Renal cortical epithelial cell (primary cell): ENCODE data around the gene SPATA7.

DNA sequence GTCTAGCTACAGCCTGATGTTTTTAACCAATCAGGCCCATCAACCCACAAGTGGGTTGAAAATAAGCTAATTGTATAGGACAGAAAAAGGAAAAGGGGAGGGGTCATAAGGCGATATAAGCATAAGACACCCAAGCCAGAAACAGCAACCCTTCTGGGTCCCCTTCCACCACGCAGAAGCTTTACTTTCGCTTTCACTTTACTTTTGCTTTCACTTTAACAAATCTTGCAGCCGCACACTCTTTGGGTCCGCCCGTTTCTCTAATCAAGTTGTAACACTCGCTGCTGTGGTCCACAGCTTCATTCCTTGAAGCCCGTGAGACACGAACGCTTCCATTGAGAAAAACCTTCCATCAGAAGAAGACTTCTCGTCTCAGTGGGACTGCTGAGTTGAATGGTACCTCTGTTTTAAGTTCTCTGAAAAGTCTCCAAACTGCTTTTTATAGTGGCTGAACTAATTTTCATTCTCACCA, 404.6 kb downstream of the FLRT2 start:
- RRBS, result no CpG with 5 or more reads among the region's 11 CpGs

DNA sequence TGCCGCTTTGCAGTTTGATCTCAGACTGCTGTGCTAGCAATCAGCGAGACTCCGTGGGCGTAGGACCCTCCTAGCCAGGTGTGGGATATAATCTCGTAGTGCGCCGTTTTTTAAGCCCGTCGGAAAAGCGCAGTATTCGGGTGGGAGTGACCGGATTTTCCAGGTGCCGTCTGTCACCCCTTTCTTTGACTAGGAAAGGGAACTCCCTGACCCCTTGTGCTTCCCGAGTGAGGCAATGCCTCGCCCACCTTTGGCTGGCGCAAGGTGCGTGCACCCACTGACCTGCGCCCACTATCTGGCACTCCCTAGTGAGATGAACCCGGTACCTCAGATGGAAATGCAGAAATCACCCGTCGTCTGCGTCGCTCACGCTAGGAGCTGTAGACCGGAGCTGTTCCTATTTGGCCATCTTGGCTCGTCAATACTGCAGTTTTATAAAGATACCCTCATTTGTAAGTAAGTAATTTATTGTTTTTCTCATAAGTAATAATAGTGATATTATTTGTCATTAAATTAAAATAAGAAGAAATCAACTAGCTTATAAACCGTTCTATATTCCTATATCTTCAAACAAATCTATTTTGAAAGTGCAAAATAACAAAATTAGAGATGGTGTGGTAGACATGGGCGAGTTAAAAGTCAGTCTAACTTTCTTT, 550.3 kb downstream of the FLRT2 start:
- RRBS, result no CpG with 5 or more reads among the region's 28 CpGs

DNA sequence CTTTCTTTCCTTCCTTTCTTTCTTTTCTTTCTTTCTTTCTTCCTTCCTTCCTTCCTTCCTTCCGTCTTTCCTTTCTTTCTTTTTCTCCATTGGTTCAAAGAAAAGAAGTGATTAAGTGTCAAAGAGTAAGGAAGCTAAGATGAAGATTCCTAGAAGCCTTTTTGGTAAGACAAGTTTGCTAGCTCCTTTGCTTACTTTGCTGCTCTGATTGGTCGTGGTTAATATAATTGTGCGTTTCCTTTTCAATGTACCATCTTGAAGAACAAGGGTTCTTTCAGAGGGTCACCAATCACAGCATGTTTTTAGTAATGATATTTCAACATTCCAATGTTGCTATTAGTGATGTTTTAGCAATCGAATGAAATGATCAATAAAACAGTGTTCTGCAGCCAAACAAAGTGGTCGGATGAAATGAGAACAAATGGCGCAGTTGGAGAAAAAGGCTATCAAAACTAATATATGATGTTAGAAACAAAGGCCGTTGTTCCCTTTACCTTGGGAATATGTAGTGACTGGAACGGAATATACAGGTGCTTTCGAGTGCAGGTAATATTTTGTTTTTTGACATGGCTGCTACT, 828.7 kb downstream of the GALC start:
- RRBS, result no CpG with 5 or more reads among the region's 9 CpGs

DNA sequence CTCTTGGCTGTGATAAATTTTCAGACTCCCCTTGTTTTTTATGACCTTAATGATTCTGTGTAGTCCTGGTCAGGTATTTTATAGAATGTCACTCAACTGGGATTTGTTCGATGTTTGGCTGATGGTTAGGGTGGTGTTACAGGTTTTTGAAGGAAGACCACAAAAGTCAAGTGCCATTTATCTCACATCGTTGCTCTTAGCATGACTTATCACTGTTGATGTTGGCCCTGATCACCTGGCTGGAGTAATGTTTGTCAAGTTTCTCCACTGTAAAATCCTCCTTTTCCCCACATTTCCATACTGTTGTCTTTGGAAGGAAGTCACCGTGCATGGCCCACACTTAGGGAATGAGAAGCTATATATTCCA, 151.2 kb downstream of the GALC start:
- RRBS, result no CpG with 5 or more reads among the region's 3 CpGs

GRCh38 chr14:87963260-87963718, 29.7 kb downstream of the GALC start:
- RRBS, result no CpG with 5 or more reads among the region's 2 CpGs

GRCh38 chr14:88129825-88130640, 125.1 kb downstream of the GPR65 start:
- RRBS, result no CpG with 5 or more reads among the region's 6 CpGs

DNA sequence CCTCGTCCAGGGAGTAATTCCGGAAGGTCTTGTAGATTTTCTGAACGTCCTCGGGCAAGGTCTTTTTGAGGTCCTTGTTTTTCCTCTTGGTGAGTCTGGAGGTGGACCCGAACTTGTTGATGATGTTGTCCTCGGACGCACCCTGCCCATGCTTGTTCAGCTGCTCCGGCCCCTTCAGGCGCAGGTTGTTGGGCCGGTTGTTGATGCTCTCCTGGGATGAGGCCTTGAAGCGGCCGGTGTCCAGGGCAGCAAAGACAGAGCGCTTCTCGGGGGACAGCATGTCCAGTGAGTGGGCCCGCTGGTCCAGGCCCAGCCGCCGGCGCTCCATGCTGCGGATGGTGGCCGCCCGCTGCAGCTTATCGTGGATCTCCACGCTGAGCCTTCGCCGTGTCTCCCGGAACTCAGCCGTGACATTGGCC, 137.4 kb downstream of the KCNK10 start:
- RRBS, result 97% methylated on average over 12 of the region's 27 CpGs

GRCh38 chr14:88385045-88386214, at the start of gene SPATA7:
Gene SPATA7, plus strand, starts transcription at chr14:88385657.
- RRBS, result 1% methylated on average over 13 of the region's 55 CpGs

DNA sequence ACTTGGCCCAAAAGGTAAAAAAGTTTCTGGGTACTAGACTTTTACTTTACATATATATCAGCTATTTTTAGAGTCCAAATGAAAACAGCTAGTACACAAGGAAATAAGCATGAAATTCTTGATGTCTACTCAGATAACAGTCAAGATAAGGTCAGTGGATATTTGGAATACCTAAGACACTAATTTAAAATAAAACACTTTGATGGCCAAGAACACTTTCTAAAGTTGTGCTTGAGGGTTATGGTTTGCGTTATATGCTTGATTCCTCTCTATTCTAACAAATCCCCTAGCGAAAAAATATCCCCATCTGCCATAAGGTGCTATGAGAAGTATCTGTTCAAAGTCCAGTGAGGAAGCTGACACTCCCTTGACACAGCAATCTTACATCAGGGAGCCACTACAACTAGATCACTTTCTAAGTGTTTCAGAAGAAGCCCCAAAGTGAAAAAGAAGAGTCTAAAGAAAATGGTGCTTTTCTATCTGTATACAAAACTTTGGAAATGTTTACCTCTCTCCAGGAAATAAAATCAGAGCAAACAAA, 11.8 kb downstream of the PTPN21 start:
- RRBS, result no CpG with 5 or more reads among the region's 2 CpGs

GRCh38 chr14:88550923-88551847, 3.6 kb downstream of the PTPN21 start:
- RRBS, result 2% methylated on average over 15 of the region's 50 CpGs

DNA sequence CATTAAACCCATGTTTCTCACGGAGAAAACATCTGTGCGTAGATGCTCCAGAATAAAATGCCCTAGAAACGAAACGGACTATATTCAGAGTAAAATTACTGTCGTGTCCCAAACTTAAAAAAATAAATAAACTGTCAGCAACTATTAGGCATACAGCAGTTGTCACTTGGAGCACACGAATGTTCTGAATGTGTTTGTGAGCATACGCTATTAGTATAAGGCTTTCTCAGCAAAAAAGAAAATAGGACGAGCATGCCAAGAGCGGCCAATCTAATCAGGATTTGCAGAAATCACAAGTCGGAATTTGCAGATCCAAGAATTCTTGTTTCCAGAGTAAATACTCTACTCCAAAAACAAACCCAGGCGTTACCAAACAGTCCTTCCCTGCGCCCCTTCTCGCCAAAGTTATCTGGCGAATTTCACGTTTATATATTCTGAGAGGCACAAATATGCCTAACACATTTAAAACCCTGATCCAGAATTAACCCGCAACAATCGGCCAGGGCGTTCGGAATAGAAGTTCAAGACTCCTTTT, 826 bp downstream of the PTPN21 start:
- RRBS, result no CpG with 5 or more reads among the region's 19 CpGs

DNA sequence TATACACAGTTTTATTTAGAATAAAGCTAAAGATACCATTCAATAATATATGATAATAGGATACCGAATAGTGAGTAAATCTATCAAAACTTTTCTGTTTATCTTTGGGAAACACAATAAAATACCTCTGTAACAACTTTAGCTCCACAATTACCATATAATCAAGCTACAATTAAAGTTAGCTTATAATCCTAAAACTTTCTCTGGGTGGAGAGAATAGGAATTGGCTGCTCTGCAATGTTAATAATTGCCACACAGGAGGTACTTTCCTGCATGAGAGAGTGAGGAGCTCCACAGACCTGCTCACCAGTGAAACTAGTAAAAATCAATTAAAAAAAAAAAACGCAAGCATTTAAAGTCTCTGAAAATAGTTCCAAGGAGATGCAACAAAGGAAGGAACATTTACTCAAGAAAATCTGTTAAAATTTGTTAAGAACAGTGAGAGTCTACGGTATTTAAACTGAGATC, 110.6 kb downstream of the EML5 start:
- RRBS, result no CpG with 5 or more reads among the region's 3 CpGs

DNA sequence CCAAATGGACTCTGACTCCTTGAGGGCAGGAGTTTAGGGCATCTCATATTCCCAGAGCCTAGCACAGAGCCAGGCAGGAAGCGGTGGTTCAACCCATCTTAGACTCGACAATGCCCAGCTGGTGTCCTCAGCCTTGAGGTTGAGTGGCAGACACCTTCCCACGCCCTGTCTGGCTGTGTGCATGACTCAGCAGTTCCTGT, 176.0 kb downstream of the TTC8 start:
- RRBS, result no CpG with 5 or more reads among the region's 3 CpGs

GRCh38 chr14:89219934-89220459, 197.0 kb downstream of the FOXN3 start:
- RRBS, result no CpG with 5 or more reads among the region's 4 CpGs

- RRBS, result no CpG with 5 or more reads among the region's 10 CpGs
These were observed 124.8 kb downstream of the FOXN3 start for GRCh38 chr14:89292095-89292775.

DNA sequence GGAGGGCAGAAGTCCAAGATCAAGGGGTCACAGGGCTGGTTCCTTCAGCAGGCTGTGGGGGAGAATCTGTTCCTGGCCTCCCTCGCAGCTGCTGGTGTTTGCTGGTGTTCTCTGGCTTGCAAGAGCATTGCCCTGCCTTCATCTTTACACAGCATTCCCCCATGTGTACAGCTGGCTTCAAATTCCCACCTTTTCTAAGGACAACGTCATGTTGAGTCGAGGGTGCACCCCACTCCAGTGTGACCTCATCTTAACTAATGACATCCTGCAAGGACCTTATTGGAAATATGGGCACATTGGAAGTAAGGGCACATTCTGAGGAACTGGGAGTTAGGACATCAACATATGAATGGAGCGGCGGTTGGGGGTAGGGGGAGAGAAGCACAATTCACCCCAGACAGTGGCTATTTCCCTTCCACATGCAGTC, 123.6 kb downstream of the FOXN3 start:
- RRBS, result no CpG with 5 or more reads among the region's 5 CpGs

DNA sequence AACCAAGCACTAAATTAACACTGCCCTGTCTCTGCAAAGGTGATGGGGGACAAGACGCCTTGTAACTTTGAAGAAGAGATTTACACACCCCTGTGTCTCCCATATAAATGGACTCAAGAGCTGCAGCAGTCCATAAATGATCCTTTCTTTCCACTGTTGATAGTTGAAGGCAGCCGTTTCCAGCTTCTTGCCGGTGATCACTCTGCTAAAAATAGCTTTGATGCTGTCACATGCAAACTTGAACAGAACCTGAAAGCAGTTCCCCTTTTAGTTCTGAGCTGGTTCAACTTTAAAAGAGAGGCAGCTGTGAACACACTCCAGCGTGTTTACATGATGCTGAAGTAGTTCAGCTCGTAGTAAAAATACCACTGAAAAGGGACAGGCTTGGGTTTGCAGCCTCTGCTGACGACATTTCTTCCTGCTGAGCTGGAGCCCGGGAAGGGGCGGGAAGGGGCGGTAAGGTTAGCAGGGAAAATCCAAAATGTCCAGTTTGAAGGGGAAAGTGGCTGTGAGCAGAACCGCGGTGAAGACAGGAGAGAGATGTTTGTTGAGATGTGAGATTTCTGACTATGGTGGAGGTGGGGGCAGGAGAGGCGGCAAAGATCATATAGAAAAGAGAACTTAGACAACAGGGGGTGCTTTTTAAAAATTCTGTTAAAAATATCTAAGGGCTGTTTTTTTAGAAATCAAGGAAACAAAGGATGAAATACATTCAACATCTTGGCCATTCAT, 113.0 kb downstream of the FOXN3 start:
- RRBS, result no CpG with 5 or more reads among the region's 12 CpGs

- RRBS, result no CpG with 5 or more reads among the region's 11 CpGs
These were observed 86.6 kb downstream of the FOXN3 start for GRCh38 chr14:89330179-89331004.

- RRBS, result no CpG with 5 or more reads among the region's 15 CpGs
These were observed 33.2 kb downstream of the FOXN3 start for GRCh38 chr14:89383509-89384550.